Ureter (tissue), 1 donor: ENCODE measurements around a stretch of chr15.

GRCh38 chr15:90552759-90553093, 23.0 kb downstream of the CRTC3 start:
- PRO-cap, result no peak

- PRO-cap, result no peak
Measured at GRCh38 chr15:90553371-90553893, 23.7 kb downstream of the CRTC3 start.

DNA sequence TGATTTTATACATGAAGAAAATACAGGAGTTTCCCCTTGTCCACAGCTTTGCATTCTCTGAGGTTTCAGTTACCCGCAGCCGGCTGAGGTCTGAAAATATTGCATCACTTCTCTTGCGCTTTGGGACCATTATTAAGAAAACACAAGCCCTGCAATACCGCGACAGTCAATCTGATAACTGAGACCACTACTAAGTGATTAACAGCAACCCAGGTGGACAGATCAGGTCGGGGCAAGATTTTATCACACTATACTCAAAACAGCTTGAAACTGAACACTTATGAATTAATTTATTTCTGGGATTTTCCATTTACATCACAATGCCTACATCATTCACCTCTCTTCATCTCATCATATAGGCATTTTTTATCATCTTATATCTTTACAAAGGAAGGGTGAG, 33.1 kb downstream of the BLM start:
- PRO-cap, result no peak

- PRO-cap, result no peak
Measured at GRCh38 chr15:90857907-90858299, 10.5 kb upstream of the FURIN start.

- PRO-cap, result no peak
Measured at GRCh38 chr15:90860425-90860685, 8.0 kb upstream of the FURIN start.

GRCh38 chr15:90860686-90860943, 7.8 kb upstream of the FURIN start:
- PRO-cap, result no peak

DNA sequence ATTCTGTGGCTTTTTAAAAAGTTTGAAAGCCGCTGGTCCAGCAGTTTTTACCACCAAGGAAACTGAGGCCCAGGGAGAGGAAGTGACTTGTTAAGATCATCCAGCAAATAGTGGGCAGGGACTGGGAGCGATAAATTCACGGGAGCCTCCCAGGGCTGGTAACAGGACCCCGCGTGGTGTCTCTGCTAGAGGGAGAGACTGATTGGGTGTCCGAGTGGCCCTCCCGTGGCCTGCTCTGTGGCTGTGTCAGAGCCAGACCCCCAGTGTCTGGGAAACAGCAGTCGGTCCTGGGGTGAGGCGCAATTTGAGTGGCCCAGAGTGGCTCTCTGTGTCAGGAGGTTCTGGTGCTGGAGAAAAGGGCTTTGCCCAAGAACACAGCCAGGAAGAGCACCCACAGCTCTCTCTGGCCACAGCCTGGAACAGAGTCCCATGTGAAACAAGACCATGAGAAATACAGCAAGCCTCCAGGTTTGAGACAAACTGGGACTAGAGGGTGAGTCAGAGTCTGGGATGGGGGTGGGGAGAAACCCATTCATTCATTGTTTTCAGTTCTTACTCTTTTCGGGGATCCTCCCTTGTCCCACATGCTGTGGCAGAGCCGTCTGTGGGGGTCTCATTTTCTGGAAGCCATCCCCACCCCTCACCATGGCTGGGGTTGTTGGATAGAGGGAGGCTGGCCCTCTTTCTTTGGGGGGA, 4.4 kb downstream of the FURIN start:
- PRO-cap, result no peak

DNA sequence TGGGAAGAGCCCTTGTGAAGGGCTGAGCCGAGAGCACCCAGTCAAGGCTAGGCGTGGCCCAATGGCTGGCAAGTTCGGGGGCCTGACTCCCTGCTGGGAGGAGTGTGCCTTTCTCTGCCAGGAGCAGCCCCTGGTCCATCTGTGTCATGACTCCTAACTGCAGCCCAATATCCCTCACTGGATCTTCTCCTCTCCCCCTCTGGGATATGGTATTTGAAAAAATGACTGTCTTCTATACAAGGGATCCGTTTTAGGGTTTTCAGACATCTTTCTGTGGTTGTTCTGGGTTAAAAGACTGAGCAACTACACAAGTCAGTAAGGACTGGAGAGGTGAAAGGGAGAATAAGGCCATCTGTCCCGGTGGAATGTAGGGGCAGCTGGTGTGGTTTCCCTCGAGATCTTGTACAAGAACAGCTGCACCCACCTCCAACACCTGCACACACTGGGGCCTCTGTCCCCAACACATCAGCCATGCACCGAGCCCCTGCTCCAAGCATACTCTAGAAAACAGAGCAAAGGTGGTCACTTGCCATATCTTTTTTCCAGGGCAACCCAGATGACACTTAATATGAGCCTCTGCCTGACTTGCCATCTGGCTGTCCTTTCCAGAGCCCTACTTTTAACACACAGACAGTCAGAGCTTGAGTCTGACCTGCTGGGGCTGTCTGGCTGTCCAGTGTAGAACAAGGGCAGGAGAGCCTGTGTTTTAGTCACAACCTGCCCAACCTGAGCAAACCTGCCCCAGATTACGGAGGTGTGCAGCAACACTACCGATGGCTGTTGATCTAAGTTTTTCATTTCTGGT, 12.1 kb downstream of the MAN2A2 start:
- PRO-cap, result no peak

GRCh38 chr15:90932039-90932245, 407 bp downstream of the HDDC3 start:
- PRO-cap, result no peak

GRCh38 chr15:90993066-90993469, 1.3 kb downstream of the PRC1 start:
- PRO-cap, result no peak

DNA sequence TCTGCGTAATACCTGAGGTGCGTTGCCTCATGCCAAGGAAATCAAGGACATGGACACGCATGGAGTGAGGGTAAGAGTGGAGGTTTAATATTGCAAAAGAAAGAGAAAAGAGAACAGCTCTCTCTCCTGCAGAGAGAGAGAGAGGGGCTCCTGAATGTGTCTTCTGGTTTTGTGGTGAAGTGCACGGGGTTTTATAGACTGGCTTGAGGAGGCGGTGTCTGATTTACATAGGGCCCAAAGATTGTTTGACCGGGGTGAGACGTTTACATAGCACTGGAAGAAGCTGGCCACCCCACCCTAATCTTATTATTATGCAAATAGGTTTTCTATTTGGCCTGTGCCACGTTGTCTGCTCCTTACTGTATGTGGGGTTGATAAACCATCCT, 268.5 kb downstream of the SV2B start:
- PRO-cap, result no peak

DNA sequence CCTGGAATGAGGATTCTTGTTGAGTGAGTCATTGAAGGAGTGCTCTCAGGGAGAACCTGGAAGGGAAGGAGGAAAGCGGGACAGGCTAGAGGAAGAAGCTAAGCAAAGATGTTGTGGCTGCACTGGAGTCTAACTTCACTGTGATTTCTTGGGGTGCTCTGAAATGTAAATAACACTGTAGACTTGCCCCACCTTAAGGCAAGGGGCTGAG, 307.2 kb downstream of the SV2B start:
- PRO-cap, result no peak

- PRO-cap, result no peak
Measured at GRCh38 chr15:91558921-91559523, 294.5 kb upstream of the SLCO3A1 start.

- PRO-cap, result no peak
Measured at GRCh38 chr15:91865458-91866066, 12.1 kb downstream of the SLCO3A1 start.

- PRO-cap, result no peak
Measured at GRCh38 chr15:91949988-91950475, 96.5 kb downstream of the SLCO3A1 start.

DNA sequence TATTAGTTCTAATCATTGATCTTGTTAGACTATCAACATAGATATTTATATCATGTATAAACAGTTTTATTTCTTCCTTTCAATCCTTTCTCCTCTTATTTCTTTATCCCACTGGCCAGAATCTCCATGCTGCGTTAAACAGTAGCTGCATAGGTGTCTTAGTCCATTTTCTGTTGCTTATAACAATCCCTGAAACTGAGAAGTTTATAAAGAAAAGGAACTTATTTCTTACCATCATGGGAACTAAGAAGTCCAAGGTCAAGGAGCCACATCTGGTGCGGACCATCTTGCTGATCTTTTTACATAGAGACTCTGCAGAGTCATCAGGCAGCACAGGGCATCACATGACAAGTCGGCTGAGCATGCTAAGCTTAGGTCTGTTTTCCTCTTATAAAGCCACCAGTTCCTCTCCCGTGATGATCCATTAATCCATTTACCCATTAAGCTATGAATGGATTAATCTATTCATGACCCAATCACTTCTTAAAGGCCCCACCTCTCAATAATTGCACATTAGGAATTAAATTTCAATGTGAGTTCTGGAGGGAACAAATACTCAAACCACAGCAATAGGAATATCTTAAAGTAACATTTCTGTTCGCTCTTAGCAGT, 22.4 kb upstream of the FAM174B start:
- PRO-cap, result no peak

DNA sequence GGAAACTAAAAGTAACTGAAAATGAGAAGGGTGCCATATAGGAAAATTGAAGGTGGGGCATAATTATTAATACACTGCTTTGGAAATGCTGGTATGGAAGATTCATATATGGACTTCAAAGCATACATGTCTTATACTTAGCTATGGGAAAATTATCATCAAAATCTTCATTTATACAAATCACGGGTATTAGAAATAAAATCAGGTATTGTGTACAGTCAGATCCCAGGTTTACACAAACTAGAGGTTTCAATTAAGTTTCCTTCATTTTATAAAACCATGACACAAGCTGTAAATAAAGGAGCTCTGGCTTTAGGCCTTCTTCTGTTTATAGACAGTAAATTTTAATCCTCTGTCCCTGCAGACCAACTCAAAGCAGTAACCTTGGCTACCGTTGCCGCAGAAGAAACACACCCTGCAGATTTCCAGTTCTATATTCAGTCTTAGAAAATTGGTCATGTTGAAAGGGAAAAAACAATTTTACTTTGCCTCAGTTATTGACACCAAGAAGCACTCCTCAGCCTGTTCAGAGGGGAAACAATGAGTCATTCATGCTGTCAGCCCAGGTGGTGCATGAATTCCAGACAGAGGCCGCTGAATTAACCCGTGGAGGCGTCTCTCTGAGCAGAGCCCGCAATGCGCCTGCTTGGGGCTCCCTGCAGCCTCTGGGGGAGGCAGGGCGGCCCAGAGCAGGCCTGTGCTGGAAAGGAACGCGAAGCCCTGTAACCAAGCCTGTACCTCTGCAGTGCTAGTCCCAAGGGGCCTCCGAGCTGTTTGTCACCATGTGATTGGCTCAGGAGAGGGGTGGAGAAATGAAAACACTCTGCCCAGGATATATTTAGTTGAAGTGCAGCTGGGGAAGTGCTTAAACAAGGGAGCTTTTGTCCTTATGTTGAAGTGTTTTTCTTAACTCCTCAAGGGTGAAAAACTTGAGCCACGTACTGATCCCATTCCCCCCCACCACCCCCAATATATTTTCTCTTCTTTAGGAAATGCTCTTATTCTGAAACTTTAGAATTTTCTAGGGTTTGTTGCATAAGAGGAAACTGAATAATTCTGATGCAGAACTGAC, 68.5 kb upstream of the CHD2 start:
- PRO-cap, result bidirectional peak, plus-strand start at position 841 of the sequence, minus-strand start at position 742 of the sequence

- PRO-cap, result no peak
Measured at GRCh38 chr15:92907722-92908794, 7.9 kb downstream of the CHD2 start.

GRCh38 chr15:92910346-92911169, 10.4 kb downstream of the CHD2 start:
- PRO-cap, result no peak

DNA sequence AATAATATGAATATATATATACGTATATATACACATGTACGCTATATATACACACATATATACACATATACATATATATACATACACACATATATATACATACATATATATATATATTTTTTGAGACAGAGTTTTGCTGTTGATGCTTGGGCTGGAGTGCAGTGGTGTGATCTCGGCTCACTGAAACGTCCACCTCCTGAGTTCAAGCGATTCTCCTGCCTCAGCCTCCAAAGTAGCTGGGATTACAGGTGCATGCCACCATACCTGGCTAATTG, 18.6 kb downstream of the CHD2 start:
- PRO-cap, result no peak